Vein endothelial cell (primary cell): ENCODE measurements around the gene CCDC188.

DNA sequence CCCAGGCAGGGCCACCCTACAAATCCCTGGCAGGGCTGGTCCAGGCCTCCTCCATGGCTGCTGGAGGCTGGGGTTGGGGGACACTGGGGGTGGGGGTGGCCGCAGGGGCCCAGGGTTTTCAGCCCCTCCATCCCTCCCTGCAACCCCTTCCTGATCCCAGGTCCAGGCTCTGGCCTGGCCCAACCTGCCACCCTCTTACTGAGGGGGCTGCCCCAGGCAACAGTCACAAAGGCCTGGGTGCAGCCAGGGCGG, at the start of gene CCDC188:
Gene CCDC188, minus strand, starts transcription at position 200 of the 252 bp plus-strand sequence.
- CAGE, long polyA plus RNA = no peak

DNA sequence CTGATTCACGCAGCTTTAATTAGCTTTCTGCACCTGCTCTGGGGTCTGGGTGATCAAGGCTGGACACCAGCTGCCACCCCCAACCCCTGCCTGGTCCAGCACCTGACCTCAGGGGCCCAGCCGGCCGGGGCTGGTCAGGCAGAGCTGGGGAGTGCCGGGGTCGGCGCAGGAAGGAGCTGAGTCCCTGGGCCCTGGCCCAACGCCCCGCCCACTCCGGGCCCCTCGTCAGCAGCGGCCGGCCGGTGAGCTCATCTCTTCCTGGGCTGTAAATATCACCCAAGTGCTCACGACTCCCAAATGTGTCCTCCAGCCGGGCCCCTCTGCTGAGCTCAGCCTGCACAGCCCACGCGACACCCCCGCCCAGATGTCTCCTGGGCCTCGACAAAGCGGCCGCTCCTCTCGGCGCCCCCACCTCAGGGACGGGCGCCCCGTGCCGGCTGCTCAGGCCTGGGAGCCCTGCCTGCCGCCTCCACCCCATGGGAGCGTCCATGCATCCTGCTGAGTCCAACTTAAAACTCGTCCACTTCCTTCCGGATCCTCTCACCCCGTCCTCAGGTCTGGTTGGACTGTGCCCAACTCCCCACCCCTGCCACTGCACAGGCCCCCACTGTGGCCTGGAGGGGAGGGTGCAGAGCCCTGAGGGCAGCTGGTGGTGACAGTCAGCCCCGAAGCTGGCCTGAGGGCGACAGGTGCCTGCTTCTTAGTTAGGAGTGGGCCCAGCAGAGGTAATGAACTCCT, 29.0 kb downstream of the RTN4R start:
- CAGE, long polyA plus RNA = no peak

DNA sequence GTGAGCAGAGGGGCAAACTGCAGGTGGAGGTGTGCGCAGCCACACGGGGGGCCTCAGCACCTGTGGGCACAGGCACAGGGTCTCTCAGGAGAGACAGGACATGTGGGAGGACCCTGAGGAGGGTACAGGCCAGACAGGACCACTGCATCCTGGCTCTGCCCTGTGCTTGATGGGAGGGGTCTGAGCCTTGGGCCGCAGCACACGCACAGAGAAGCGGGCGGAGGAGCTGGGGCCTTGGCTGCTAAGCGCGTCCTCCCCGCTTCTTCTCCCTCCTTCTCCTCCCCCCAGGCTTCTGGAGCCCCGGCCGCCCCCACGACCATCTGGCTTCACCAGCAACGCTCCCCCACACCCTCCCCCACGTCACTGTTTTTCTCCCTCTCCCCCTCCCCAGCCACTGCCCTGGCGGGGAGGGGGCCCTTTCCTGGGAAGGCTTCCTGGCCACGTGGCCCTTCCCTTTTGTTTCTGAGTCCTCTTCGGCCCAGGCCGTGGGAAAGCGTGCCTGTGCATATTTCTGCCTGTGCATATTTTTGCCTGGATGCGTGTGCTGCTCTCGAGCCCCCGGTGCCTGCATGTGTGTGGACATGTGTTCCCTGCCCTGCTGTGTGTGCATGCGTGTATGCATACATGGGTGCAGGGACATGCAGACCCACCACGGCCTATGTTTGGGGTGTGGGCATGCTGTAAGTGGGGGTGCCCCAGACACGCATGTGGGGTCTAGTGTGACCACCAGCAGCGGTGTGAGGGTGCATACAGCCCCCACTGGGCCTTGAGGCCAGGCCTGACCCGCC, 27.7 kb downstream of the RTN4R start:
- CAGE, long polyA plus RNA = no peak

DNA sequence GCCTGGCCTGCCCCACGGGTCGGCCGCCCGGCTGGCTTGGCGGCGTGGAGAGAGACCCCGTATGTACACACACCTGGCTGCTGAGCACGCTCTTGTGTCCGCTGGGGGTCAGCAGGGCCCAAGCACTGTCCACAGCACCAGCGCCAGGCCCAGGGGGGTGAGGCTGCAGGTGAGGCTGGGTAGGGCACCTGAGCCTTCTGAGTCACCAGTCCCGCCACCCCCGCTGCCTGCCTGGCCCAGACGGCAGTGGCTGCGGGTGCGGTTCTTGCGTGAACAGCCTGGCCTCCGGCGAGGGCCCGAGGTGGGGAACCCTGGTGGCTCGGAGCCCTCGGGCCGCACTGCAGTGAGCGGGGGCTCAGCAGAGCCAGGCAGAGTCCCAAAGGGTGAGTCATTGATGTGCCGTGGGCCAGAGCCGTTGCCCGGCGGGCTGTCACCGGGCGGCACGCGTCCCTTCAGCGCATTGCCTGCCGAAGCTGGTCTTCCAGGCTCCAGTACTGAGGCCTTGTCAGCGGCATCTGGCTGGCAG, 26.5 kb downstream of the RTN4R start:
- CAGE, long polyA plus RNA = no peak

GRCh38 chr22:20430510-20431710, 6.7 kb downstream of the SCARF2 start:
- CAGE, long polyA plus RNA = no peak

DNA sequence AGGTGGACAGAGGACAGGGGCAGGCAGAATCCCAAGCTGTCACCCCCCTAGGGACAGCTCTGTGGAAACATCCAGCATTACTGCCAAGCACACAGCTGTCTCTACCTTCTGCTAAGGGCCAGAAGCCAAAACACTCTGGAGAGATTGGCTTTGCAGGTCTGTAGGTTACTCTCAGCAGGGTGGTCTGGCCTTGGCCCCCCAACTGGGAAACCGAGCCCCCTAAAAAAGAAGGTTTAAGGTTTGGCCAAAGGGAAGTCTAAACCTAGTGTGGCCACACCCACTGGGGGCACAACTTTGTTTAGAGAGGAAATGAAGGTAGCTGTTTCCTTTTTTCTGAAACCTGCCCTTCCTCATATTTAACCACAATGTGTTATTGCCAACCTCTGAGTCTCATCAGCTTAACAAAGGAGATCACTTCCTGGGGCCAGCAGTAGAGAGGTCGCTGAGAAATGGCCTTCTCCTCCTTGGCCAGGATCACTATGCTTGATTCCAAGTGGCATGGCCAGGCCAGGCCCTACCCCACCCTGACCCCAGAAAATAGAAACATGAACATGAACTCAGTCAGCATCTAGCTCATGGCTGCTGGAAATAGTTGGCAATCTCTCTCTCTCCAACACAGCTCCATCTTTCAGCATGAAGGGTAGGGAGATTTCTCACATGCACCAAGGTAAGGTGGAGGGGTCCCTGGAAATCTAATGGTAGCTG, 25.9 kb upstream of the SCARF2 start:
- CAGE, long polyA plus RNA = no peak

DNA sequence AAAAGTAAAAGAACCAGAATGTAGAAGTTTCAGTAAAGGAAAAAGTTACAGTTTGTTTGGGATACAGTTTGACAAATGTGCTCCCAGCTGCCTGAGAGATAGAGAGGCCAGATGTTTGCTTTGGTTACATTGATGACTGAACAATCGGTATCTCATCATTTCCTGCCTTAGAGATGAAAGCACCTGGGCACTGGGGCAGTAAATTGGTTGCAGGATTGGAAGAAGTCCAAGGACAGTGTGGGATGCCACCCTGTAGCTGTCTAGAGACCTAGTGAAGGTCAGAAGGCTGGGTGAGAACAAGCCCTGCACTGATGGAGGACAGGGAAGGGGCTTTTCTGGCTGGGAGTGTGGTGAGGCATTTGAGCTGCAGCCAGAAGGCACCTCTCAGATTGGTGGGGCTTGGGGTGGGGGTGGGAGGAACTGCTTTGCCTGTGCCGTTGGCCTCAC, 16.7 kb downstream of the MED15 start:
- CAGE, long polyA plus RNA = no peak

- CAGE, long polyA plus RNA = no peak
These were observed 8.9 kb downstream of the CRKL start for GRCh38 chr22:20925665-20926919.

DNA sequence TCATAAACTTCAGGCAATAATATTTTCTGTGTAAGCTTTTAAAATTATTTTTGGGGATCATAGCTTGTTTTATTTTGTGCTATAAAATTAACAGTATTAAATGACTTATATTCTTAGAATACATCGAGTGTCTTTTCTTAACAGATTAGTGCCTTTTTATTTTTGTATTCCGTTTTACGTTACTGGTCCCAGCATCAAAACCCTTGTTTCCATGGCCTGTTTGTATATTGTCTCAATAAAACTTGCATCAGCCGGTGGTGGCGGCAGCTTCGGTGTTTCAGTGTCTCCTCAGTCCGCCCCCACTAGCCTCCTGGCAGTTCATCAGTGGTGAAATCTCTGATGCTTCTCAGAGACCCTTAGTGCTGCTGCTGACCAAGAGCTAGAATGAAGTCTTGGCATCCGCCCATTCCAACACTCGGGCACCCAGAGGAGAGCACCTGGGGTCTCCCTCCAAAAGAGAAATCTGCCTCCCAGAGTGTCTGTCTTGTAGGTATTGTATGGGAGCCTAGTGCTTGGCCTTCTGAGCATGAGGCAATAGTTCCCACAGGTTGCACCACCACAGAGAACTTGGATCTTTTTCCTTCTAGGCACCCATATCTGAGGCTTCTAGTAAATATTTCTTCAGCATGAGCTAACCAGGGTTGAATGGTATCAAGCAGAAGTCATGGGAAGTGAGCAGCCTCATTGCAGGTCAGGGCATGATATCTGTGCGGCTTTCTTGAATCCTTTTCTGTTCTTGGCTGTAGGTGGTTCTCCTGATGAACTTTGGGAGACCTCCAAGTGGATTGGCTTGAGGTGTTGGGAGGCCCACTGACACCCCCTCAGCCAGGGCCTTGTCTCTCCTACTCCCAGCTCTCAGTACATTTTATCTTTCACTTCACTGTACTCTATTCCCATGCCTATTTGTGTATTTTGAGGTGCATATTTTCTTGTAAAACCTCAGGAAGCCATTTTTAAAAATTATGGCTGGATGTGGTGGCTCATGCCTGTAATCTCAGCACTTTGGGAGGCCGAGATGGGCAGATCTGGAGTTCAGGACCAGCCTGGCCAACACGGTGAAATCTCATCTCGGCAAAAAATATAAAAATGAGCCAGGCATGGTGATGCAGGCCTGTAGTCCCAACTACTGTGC, 13.2 kb upstream of the AIFM3 start:
- CAGE, long polyA plus RNA = no peak

DNA sequence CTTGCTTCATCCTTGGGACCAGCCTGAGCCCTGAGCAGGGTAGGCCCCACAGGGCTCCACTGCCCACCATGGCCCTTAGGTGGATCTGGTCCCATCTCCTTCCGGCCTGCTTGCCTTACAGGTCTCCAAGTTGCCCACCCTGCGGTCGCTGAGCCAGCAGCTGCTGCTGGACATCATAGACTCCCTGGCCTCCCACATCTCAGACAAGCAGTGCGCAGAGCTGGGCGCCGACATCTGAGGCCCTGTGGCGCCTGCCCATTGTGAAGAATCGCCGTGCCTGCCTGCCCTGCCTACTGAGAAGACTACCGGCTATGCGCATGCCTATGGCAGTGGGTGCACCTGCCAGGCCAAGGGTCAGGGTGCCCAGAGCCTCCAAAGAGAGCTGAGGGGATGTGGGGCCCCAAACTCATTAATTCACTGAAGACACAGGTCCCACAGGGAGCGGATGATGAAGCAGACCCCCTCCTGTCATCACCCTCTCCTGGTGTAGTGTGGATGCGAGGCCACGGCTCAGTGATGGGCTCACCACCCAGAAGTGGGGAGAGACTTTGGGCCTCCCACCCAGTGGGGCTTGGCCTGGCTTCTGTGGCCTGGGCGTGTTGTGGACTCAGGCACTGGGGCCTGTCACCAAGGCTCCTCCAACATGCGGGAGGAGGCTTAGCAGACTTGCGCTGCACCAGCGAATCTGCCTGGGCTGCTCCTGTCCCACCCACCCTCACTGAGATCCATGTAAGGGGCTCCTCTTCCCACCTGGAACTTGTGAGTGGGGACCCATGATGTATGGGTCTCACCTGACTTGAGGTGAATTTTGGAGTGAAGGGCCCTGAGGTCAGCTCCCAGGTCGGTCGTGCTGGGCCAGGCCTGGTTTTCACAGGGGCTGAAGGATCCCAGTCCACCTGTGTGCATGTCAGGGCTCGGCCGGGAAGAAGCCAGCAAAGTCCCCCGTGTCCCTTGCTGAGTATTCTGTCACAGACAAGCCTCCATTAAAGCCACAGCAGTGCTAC, 4.5 kb downstream of the THAP7 start:
- CAGE, long polyA plus RNA = no peak

DNA sequence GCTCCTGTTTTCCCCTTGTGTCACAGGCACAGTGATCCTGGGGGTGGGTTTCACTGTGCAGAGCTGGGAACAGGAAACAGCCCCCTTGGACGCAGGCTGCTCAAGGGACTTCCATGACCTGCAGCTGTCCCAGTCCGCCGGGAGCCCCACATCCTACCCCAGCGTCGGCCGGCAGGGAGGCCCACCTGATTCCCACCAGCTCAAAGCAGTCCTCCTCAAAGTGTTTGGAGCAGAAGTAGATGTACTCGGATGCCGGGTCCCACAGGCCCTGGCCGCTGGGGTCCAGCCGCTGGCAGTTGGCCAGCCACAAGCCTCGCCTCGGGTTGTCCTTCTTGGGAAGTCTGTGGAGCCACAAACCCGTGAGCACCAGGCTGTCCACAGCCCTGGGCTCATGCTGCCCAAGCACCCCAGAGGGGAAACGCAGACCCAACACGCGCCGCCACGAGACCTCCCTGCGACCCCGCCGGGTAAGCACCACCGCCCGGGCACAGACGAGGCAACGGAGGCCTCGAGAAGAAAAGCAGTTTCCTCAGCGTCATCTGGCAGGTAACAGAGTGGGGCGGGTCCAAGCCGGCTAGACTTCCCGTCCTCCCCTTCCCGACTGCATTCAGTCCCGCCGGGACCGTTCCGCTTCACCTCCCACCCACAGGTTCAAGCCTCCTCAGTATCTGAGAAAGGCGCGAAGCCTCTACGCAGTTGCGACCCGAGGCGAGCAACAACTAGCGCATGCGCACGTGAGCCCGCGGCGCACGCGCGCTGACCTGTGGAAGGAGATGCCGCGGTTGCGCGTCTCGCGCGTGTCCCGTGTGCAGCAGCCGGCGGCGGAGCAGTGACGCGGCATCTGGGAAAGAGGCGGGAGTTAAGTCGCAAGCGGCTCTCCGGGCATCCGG, 602 bp downstream of the THAP7 start:
- CAGE, long polyA plus RNA = no peak

GRCh38 chr22:21013647-21014023, 1.3 kb upstream of the P2RX6 start:
- CAGE, long polyA plus RNA = no peak

DNA sequence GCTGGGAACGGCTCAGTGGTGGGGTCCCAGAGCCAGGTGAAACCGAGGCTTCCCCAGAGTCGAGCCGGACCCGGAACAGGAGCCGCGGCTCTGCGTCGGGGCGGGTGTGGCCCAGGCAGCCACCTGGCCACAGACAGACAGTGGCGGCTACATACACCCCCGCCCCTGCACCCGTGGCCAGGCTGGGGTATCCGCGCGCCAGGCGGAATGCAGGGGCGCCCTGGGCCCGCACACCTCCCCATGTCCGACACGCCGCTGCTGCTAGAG, 266 bp downstream of the SLC7A4 start:
- CAGE, long polyA plus RNA = no peak

GRCh38 chr22:21701520-21702305, 33.9 kb downstream of the YPEL1 start:
- CAGE, long polyA plus RNA = no peak

GRCh38 chr22:21758739-21759905, 23.5 kb upstream of the YPEL1 start:
- CAGE, long polyA plus RNA = no peak

- CAGE, long polyA plus RNA = no peak
These were observed 41.4 kb upstream of the YPEL1 start for GRCh38 chr22:21776906-21777436.

DNA sequence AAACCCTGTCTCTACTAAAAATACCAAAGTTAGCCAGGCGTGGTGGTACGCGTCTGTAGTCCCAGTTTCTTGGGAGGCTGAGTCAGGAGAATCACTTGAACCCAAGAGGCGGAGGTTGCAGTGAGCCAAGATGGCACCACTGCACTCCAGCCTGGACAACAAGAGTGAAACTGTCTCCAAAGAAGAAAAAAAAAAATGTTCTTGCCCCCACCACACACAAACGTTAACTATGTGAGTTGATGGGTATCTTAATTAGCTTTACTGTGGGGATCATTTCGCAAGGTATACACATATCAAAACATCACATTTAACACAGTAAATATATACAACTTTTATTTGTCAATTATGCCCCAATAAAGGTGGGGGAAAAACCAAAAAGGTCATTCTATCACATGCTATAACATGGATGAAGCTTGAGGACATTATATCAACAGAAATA, 53.6 kb downstream of the MAPK1 start:
- CAGE, long polyA plus RNA = no peak

- CAGE, long polyA plus RNA = no peak
These were observed 32.1 kb downstream of the MAPK1 start for GRCh38 chr22:21834959-21836204.

DNA sequence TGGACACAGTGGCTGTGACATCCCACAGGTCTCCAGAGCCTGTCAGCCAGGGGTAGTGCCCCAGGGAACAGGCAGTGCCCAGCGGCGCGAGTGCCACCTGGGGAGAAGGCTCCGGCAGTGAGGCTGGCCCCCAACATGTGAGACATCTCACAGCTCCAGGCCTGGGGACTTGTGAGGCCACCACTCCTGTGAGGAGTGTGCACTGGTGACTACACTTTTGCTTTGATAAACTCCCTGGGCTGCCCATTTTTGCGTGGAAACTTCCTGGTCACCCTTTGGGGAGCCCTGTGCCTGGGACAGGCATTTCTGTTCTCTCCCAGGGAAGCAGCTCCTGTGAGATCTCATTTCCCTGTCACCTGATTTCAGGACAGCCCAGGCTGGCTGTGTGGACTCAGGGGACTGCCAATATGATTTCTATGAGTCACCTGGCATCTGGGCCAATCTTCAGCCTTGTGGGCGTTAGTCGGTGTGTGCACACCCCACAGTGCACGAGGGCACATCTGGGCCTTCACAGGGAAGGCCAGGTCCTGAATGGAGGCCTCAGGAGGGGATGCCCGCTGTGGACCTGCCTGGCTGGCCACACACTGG, 9.1 kb upstream of the PPM1F start:
- CAGE, long polyA plus RNA = no peak

GRCh38 chr22:21975497-21975982, 7.0 kb downstream of the TOP3B start:
- CAGE, long polyA plus RNA = no peak